Kidney (tissue), 2 donors: Measurements from ENCODE around the genes SMYD3 and ZNF670.

- PRO-cap, result no peak
- RRBS, result no CpG with 5 or more reads among the region's 1 CpG
Measured at GRCh38 chr1:244839717-244839903, 4.2 kb downstream of the COX20 start.

DNA sequence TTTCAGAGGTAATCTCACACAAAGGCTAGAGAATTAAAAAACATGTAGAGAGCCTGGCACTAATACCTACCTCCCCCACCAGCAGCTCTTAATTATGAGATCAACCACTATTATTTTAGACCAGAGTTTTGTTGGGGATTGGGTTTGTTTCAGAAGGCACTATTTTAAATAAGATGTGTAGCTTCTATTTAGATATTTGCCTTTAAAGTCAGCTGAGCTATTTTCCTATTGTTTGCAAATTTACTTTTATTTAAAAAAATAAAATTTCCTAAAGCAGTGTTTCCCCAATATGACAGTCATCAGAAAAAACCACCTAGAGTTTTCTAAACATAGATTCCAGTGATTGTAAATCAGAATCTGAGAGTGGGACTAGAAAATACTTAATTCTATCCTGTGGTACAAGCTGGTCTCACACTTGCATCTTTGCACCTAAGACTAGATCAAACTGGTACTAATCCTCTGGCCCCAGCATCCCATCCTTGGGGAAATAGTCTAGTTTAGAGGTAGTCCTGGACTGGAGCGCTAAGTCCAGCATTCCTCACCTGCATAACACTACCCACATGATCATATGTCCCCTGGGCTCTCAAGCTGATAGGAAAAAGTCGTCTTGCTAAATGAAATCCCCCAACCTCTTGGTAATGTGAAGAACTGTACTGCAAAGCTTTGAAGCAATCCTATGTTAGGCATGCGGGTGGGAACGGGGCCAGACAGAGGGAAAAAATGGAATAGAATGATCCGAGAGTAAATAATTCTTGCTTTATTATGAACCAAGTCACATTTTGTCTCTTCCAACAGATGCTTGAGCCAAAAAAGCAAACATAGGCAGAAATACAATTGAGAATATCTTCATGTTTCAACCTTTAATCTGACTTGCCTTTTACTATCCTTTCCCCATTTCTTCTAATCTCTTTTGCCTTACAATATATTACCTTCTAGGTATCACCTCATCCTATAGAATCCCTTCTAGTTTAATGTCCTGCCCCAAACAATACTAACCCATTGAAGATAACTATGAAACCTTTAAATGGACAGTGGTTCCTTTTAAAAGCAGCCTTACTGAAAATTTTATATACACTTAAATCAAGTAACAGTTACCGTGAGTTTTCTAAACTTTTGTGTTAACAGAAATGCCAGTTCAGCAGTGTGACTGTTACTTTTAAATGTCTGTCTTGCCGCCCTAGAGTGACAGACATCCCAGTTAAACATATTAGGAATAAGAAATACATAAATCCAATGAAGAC lies 4.9 kb downstream of the COX20 start:
- PRO-cap, result no peak
- RRBS, result no CpG with 5 or more reads among the region's 7 CpGs

- PRO-cap, result no peak
- RRBS, result no CpG with 5 or more reads among the region's 5 CpGs
Measured at GRCh38 chr1:244851070-244852155, 12.9 kb downstream of the HNRNPU start.

- PRO-cap, result no peak
- RRBS, result no CpG with 5 or more reads among the region's 5 CpGs
Measured at GRCh38 chr1:244953760-244954230, 15.7 kb upstream of the EFCAB2 start.

DNA sequence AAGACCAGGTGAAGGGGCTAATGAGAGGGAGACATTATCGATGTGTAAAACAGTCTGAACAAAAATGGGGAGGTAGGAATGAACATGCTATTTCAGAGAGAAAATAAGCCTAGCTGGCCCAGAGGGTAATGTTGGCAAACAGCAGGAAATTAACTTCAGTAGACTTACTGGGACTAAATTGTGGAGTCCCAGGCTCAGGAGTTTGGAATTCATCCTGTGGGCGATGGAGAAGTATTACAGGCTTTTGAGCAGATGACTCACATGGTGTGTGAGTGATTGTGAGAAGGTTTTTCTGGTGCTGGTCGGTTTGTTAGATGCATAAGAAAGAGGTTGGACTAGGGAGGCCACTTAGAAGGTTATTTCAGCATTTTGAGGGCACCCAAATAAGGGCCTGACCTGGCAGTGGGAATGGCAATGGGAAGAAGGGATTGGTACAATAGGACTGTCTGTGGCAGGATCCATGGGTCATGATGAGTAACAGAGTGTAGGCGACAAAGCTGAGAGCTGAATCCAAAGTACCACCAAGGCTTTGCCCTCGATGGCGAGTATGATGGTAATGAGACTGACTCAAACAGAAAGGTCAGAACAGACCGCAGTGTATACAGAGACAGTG lies 69.3 kb upstream of the KIF26B start:
- PRO-cap, result no peak
- RRBS, result no CpG with 5 or more reads among the region's 7 CpGs

DNA sequence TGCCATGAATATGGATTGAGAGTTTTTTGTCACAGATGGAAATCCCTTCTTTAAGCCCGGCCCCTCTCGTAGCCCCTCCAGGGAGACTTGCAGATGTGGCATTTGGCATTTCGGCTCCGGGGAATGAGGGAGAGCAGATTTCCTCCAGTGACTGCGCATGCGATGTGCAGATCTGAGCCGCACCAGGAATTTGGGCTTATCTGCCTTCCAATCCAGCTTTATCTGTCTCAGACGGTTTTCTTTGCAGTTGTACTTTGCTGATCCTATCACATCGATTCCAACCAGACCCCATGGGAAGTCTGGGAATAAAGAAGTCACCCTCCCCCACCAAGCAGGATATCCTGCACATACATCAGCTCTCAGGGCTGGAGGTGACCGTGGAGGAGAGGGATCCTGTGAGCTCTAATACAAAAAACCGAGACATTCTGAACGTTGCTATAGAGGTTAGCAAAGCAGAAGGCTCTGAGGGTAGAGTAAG lies 11.7 kb downstream of the KIF26B start:
- PRO-cap, result bidirectional peak, plus-strand start at position 136 of the sequence, minus-strand start at position 125 of the sequence
- RRBS, result 24% methylated on average over 4 of the region's 12 CpGs

DNA sequence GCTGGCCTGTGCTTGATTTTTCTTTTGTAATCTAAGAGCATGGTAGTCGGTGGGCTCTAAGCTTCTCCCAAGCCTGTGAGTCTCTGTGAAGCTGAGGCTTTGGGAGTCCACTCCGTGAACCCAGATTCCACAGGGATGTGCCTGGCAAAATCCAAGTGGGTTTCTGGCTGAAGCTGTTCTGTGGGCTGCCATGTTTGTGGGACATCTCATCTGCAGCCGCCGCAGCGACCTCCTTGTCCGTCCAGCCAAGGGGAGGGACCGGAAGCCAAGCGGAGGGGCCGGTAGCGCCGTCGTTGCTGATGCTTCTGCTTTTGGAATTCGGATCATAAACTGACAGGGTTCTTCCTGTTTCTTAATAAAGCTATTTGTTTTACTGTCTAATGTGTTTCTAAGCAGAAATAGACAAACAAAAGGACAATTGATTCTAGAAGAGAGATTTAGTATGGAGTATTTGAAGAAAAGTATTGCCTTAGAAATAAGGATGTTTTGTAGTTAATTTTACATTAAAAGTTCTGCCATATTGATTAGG lies 13.3 kb downstream of the KIF26B start:
- PRO-cap, result bidirectional peak, plus-strand start at position 263 of the sequence, minus-strand start at position 235 of the sequence
- RRBS, result no CpG with 5 or more reads among the region's 13 CpGs

DNA sequence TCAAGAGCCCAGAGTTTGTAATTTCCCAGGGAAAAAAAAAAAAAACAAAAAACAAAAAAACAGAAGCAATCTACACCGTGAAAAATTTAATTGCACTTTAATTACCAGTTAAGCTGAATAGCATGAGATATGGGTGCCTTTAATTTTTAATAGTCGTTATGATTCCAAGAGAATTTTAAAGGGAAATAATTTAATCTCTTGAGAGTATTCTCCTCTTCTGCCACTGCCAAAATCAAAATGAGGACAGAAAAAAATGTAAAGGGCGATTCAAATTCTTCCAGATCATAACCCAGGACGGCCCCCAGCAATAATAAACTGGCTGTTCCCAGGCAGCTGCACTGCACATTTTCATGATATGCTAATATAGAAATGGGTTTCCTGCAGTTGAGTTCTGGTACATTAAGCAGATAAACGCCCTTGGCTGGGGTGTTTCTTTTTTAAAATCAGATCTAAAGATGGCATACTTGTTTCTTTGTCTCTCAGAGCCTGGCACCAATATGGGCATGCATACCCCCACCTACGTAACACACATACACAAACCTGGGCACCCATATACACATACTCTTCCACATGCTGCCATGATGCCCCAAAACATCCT lies 653.1 kb downstream of the KIF26B start:
- PRO-cap, result no peak
- RRBS, result no CpG with 5 or more reads among the region's 6 CpGs

DNA sequence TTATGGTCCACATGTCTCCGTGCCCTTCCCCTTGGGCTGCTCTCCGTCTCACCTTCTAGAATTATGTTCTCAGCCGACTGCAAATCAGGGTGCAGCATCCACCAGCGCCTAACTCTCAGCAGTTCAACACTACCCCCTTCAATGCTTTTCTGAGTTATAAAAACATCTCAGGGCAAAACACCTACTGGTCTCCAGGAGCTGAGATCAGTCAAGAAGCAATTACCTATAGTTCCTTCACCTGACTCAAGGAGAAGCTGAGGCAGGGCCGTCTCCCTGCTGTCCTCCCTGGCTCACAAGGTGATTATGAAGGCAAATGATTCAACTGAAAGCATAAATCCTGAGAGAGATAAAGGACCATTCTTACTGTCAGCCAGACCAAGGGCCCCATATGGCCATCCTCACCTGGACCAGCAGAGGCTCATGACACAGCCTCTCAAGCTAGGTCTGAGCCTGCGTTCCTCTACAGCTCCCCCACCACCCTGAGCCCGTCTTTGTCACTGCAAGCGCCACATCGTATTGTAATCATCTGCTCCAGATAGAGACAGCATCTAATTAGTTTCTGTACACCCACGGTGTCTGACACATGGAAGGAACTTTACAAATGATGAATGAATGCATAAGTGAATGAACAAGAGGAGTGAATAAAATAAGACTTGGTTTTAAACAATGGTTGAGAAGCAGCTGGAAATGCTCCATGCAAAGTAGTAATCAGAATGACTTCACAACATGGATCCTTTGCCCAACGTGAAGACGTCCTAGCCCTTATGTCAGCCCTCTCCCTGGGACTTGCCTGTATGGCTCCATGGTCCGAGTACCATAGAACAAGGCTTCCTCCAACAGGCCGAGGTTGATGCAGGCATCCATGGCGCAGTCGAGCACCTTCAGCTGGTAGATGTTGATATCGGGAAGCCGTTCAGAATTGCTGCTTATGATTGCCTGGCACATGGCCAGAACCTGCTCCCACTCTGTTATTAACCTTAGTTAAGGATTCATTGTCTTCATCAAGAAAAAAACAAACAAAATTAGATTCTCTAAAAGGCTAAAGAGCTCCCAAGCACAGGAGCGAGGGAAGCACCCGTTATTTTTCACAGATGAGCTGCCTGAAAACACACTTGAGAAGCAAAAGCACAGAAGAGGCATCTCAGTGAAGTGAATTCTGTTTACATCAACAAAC lies 649.0 kb downstream of the SMYD3 start:
- PRO-cap, result no peak
- RRBS, result no CpG with 5 or more reads among the region's 20 CpGs

DNA sequence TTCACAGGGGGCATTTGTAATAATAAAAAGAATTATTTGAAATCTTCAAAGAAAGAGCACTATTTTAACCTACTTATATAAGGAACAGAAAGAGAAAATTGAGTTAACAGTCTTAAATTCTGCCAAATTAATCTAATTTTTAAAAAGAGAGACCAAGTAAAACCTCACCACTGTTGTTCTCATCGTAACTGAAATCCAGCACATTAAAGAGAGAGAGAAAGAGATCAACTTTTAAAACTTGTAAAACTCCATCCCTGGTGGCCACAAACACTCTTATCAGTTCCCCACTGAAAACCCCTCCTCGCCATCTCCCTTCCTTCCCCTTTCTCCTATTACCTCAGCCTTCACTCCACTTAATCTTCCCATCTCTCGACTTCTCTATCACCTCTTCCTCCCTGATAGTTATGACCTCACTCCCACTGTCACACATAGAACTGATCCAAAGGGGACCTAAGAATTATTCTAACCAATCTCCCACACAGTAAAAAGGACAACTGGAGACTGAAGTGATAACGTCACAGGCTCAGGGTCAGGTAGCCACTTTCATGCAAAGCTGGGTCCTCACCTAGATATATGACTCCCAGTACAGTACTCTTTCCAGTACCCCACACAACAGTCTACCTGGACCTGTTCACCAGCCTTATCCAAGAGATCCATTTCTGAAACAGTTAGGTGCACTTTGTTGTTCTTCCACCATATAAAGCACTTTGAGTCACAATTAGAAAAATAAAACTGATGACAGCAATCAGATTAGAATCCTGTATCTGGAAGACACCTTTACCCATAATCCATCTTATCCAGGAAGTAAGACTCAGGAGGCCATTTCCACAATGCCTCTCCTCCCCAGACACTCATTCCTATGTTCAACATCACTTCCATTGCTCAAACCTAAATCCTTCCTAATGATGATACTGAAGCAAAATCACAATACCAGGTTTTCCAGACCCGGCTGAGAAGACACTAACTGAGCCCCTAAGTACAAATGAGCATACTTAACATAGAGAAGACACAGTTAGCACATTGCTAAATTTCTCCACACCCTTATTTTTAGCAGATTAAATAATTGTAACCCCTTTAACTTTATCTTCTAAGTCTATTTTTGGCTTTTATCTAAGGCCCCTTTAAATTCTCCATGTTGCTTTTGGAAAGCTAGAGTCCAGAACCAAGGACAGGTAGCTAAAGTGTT lies 324.7 kb downstream of the SMYD3 start:
- PRO-cap, result no peak
- RRBS, result no CpG with 5 or more reads among the region's 5 CpGs

DNA sequence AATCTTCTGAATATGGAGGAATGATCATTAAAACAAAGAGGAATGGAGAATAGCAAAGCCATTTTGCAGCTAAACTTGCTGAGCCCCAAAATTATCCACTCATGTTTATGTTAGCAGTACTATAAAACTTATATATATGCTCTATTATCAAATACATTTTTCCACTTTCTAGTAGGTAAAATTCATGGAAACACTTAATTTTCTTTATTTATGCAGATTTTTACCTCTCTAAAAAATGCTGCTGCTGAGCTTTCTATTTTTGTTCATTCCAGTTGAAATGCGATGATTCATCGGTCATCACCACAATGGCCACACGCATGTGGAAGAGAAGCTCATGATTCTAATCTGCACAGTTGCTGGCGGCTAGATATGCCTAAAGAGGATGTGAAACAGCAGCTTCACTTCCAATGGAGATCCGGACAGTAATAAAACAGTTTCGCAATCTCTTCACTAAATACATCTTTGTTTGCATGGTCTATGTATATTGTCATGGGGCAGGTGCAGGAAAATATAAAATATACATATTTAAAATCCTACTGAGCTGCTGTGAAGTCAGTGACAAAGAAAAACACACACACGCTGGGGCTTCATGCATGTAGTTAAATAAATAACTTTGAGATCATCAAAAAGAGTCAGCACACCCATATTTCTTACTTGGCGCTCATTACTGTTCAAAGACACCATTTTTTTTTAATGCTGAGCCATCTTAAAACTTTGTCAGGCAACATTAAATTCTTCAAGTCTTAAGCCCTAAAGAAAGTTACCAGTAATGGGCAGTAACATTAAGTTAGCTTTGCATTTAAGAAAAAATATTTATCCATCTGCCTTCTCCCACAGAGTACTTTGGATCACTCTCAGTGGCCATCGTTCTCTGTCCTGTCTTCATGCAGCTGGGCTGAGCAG lies 292.1 kb downstream of the SMYD3 start:
- PRO-cap, result no peak
- RRBS, result no CpG with 5 or more reads among the region's 9 CpGs

- PRO-cap, result no peak
- RRBS, result no CpG with 5 or more reads among the region's 2 CpGs
Measured at GRCh38 chr1:246249828-246250504, 257.1 kb downstream of the SMYD3 start.

- PRO-cap, result no peak
- RRBS, result no CpG with 5 or more reads among the region's 9 CpGs
Measured at GRCh38 chr1:246293701-246294783, 213.0 kb downstream of the SMYD3 start.

- PRO-cap, result bidirectional peak, plus-strand start at chr1:246507366, minus-strand start at chr1:246507304
- RRBS, result 1% methylated on average over 23 of the region's 90 CpGs
Measured at GRCh38 chr1:246506304-246507497, at the start of gene SMYD3. Gene SMYD3, minus strand, starts transcription at chr1:246507279.

- PRO-cap, result no peak
- RRBS, result 68% methylated on average over 5 of the region's 9 CpGs
Measured at GRCh38 chr1:246794766-246795167, 70.6 kb downstream of the SCCPDH start.

- PRO-cap, result no peak
- RRBS, result no CpG with 5 or more reads among the region's 14 CpGs
Measured at GRCh38 chr1:246837461-246838672, 93.9 kb downstream of the AHCTF1 start.

DNA sequence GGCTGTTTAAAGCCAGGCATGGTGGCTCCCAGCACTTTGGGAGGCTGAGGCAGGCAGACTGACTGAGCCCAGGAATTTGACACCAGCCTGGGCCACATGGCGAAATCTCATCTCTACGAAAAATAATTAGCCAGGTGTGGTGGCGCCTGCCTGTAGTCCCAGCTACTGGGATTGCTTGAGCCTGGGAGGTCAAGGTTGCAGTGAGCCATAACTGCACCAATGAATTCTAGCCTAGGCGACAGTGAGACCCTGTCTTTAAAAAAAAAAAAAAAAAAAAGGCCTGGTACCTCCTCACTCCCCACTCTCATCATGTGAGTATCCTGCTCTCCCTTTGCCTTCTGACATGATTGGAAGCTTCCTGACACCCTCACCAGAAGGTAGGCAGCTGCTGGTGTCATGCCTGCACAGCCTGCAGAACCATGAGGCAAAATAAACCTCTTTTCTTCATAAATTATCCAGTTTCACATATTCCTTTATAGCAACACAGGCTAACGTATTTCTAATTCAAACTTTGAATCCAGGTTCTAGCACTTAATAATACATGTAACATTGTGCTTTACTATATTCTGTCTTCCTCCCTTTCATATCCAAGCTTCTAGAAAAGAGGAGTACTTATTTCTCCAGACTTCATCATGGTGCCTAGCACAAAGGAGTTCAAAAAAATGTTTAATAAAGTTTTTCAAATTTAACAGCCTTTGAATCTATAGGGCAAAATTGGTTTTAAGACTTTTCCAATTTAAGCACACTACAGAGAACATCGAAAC lies 5.8 kb downstream of the AHCTF1 start:
- PRO-cap, result no peak
- RRBS, result no CpG with 5 or more reads among the region's 6 CpGs

- PRO-cap, result bidirectional peak, plus-strand start at chr1:247078890, minus-strand start at chr1:247078781
- RRBS, result 2% methylated on average over 20 of the region's 63 CpGs
Measured at GRCh38 chr1:247078007-247079085, at the start of gene ZNF670. Gene ZNF670, minus strand, starts transcription at chr1:247078811.

- PRO-cap, result no peak
- RRBS, result no CpG with 5 or more reads among the region's 4 CpGs
Measured at GRCh38 chr1:247207843-247208358, 36.1 kb upstream of the ZNF124 start.

DNA sequence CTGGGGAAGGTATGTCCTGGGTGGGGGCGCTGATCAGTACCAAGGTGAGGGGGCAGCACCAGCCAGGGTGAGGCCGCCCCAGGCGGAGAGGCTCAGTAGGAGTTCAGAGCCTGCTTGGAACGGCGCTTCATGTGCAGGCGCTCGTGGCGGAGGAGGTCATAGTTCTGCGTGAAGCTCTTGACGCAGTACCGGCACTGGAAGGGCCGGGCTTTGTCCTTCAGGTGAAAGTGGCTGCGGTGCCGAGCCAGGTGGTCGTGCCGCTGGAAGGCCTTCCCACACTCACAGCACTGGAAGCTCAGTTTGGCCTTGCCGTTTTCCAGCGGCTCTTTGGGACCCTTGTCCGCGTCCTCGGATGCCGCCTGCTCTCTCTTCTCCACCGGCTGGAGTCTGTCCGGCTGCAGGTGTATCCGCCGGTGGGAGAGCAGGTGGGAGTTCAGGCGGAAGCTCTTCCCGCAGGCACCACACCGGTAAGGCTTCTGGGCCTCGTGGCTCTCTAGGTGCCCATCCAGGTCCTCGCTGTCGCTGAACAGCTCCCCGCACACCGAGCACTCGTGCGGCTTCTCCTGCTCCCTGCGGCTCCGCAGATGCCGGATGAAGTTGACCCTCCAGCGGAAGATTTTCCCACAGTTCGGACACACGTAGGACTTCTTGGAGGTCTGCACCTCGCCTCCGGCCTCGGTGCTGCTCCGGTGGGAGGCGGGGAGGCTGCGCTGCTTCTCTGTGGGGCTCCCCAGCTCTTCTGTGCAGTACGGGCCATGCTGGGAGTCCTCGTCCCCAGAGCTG lies 31.0 kb downstream of the ZNF496 start:
- PRO-cap, result no peak
- RRBS, result 96% methylated on average over 13 of the region's 50 CpGs